K562 (cell line): Measurements from ENCODE around the genes PHF2 and NUTM2F.

DNA sequence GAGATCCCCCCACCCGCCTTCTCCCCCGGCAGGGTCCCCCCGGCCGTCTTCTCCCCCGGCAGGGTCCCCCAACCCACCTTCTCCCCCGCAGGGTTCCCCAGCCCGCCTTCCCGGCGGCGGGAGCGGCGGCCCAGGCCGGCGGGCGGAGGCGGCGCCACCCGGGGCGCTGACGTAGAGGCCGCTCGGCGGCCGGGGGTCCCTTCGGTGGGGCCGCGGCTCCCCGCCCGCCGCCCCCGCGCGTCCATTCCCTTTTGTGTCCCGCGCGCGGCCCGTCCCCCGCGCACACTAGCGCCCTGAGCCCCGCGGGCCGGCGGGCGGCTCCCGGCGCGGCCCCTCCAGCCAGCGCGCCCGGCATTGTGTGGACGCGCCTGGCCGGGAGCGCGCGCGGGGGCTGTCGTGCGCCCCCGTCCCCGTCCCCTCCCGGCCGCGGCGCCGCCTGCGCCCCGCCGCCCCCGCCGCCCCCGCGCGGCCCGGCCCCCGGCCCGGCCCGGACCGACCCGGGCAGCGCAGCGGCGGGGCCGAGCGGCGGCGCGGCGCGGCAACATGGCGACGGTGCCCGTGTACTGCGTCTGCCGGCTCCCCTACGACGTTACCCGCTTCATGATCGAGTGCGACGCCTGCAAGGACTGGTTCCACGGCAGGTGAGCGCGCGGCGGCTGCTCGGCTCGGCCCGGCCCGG, at the start of gene PHF2:
TSS of gene PHF2 (plus strand) at position 354 of the 679 bp plus-strand sequence.
- RAMPAGE, long total RNA = no peak
- RRBS = 2% methylated on average over 48 of the region's 112 CpGs
PRO-cap:
- standard = bidirectional peak, plus-strand start at position 354 of the sequence, minus-strand start at position 360 of the sequence; bidirectional peak, plus-strand start at position 629 of the sequence, minus-strand start at position 571 of the sequence
- CoPRO, capped RNA only, 2 experiments = peak in 2 of 2 experiments; most common plus-strand start position 544 of the sequence (in 2); most common minus-strand start position 168 of the sequence (in 2)
- CoPRO, capped and uncapped RNA, 2 experiments = peak in 2 of 2 experiments; most common plus-strand start position 98 of the sequence (in 1); most common minus-strand start position 287 of the sequence (in 1)
- CoPRO, uncapped RNA only, 2 experiments = no peak in any of the 2 experiments
CAGE:
- cytosol, long polyA plus RNA = start-site peak on the plus strand centred at position 362 of the sequence, 428 bp wide, 36 and 27 reads in 2 replicates
- long polyA plus RNA = no peak
- nucleolus, long total RNA = no peak
- nucleus, long polyA plus RNA = start-site peak on the plus strand centred at position 507 of the sequence, 86 bp wide, 19 and 11 reads in 2 replicates

GRCh38 chr9:93614545-93615181, 38.3 kb downstream of the PHF2 start:
- RAMPAGE, long total RNA = no peak
- RRBS = no CpG with 5 or more reads among the region's 7 CpGs
PRO-cap:
- standard = no peak
- CoPRO, capped RNA only, 2 experiments = no peak in any of the 2 experiments
- CoPRO, capped and uncapped RNA, 2 experiments = no peak in any of the 2 experiments
- CoPRO, uncapped RNA only, 2 experiments = no peak in any of the 2 experiments
CAGE:
- cytosol, long polyA plus RNA = no peak
- long polyA plus RNA = no peak
- nucleolus, long total RNA = no peak
- nucleus, long polyA plus RNA = no peak

- RAMPAGE, long total RNA = no peak
- RRBS = no CpG with 5 or more reads among the region's 10 CpGs
PRO-cap:
- standard = no peak
- CoPRO, capped RNA only, 2 experiments = no peak in any of the 2 experiments
- CoPRO, capped and uncapped RNA, 2 experiments = no peak in any of the 2 experiments
- CoPRO, uncapped RNA only, 2 experiments = no peak in any of the 2 experiments
CAGE:
- cytosol, long polyA plus RNA = no peak
- long polyA plus RNA = no peak
- nucleolus, long total RNA = no peak
- nucleus, long polyA plus RNA = no peak
These were observed 13.8 kb downstream of the PTPDC1 start for GRCh38 chr9:94097726-94098727.

DNA sequence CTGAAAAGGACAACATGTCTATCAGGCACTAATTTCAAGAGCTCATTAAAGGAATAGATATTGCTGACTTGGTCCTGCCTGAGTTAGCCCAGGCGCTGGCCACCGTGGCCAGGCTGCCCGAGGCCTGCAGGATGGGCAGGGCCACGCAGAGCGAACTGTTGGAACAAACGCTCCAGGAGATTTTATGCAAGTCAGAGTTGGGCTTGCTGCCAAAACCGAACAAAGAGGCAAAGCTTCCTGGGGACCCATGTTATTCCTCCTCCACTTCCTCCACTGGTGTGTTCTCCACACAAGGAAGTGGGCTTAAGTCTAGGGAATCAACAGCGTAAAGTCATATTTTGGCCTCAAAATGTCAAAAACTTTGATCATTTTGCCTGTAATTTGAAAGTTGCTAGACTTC, 72.7 kb downstream of the PTPDC1 start:
- RAMPAGE, long total RNA = no peak
- RRBS = no CpG with 5 or more reads among the region's 8 CpGs
PRO-cap:
- standard = bidirectional peak, plus-strand start at position 253 of the sequence, minus-strand start at position 126 of the sequence
- CoPRO, capped RNA only, 2 experiments = peak in 2 of 2 experiments; most common plus-strand start position 253 of the sequence (in 1); most common minus-strand start position 157 of the sequence (in 2)
- CoPRO, capped and uncapped RNA, 2 experiments = peak in 2 of 2 experiments; most common plus-strand start position 264 of the sequence (in 1); most common minus-strand start position 157 of the sequence (in 2)
- CoPRO, uncapped RNA only, 2 experiments = peak in 1 of 2 experiments; most common plus-strand start position 280 of the sequence (in 1); most common minus-strand start position 157 of the sequence (in 1)
CAGE:
- cytosol, long polyA plus RNA = no peak
- long polyA plus RNA = no peak
- nucleolus, long total RNA = no peak
- nucleus, long polyA plus RNA = no peak

- RAMPAGE, long total RNA = no peak
- RRBS = 1% methylated on average over 20 of the region's 93 CpGs
PRO-cap:
- standard = bidirectional peak, plus-strand start at chr9:94166290, minus-strand start at chr9:94165877; bidirectional peak, plus-strand start at chr9:94167023, minus-strand start at chr9:94166675
- CoPRO, capped RNA only, 2 experiments = peak in 2 of 2 experiments; most common plus-strand start chr9:94166258 (in 2); most common minus-strand start chr9:94166670 (in 1)
- CoPRO, capped and uncapped RNA, 2 experiments = peak in 2 of 2 experiments; most common plus-strand start chr9:94166258 (in 2); most common minus-strand start chr9:94166186 (in 1)
- CoPRO, uncapped RNA only, 2 experiments = peak in 2 of 2 experiments; most common plus-strand start chr9:94166109 (in 1); most common minus-strand start chr9:94166474 (in 1)
CAGE:
- cytosol, long polyA plus RNA = no peak
- long polyA plus RNA = no peak
- nucleolus, long total RNA = no peak
- nucleus, long polyA plus RNA = no peak
These were observed 81.9 kb downstream of the PTPDC1 start for GRCh38 chr9:94166068-94166698.

GRCh38 chr9:94328495-94329046, at the start of gene NUTM2F:
Gene NUTM2F (minus strand): TSS chr9:94328644.
- RAMPAGE, long total RNA = no peak
- RRBS = no CpG with 5 or more reads among the region's 5 CpGs
PRO-cap:
- standard = no peak
- CoPRO, capped RNA only, 2 experiments = no peak in any of the 2 experiments
- CoPRO, capped and uncapped RNA, 2 experiments = no peak in any of the 2 experiments
- CoPRO, uncapped RNA only, 2 experiments = no peak in any of the 2 experiments
CAGE:
- cytosol, long polyA plus RNA = no peak
- long polyA plus RNA = no peak
- nucleolus, long total RNA = no peak
- nucleus, long polyA plus RNA = no peak

GRCh38 chr9:94375054-94375753, 835 bp downstream of the MFSD14B start:
- RAMPAGE, long total RNA = no peak
- RRBS = no CpG with 5 or more reads among the region's 24 CpGs
PRO-cap:
- standard = bidirectional peak, plus-strand start at chr9:94375446, minus-strand start at chr9:94375297
- CoPRO, capped RNA only, 2 experiments = no peak in any of the 2 experiments
- CoPRO, capped and uncapped RNA, 2 experiments = no peak in any of the 2 experiments
- CoPRO, uncapped RNA only, 2 experiments = no peak in any of the 2 experiments
CAGE:
- cytosol, long polyA plus RNA = no peak
- long polyA plus RNA = no peak
- nucleolus, long total RNA = no peak
- nucleus, long polyA plus RNA = no peak

GRCh38 chr9:94464588-94465176, 90.3 kb downstream of the MFSD14B start:
- RAMPAGE, long total RNA = no peak
- RRBS = no CpG with 5 or more reads among the region's 4 CpGs
PRO-cap:
- standard = no peak
- CoPRO, capped RNA only, 2 experiments = no peak in any of the 2 experiments
- CoPRO, capped and uncapped RNA, 2 experiments = no peak in any of the 2 experiments
- CoPRO, uncapped RNA only, 2 experiments = peak in 2 of 2 experiments; most common plus-strand start chr9:94464599 (in 1)
CAGE:
- cytosol, long polyA plus RNA = no peak
- long polyA plus RNA = no peak
- nucleolus, long total RNA = no peak
- nucleus, long polyA plus RNA = no peak

- RAMPAGE, long total RNA = no peak
- RRBS = no CpG with 5 or more reads among the region's 15 CpGs
PRO-cap:
- standard = no peak
- CoPRO, capped RNA only, 2 experiments = no peak in any of the 2 experiments
- CoPRO, capped and uncapped RNA, 2 experiments = no peak in any of the 2 experiments
- CoPRO, uncapped RNA only, 2 experiments = no peak in any of the 2 experiments
CAGE:
- cytosol, long polyA plus RNA = no peak
- long polyA plus RNA = no peak
- nucleolus, long total RNA = no peak
- nucleus, long polyA plus RNA = no peak
These were observed 28.3 kb upstream of the FBP1 start for GRCh38 chr9:94667463-94668105.

- RAMPAGE, long total RNA = no peak
- RRBS = no CpG with 5 or more reads among the region's 6 CpGs
PRO-cap:
- standard = no peak
- CoPRO, capped RNA only, 2 experiments = no peak in any of the 2 experiments
- CoPRO, capped and uncapped RNA, 2 experiments = no peak in any of the 2 experiments
- CoPRO, uncapped RNA only, 2 experiments = no peak in any of the 2 experiments
CAGE:
- cytosol, long polyA plus RNA = no peak
- long polyA plus RNA = no peak
- nucleolus, long total RNA = no peak
- nucleus, long polyA plus RNA = no peak
These were observed 107.3 kb downstream of the AOPEP start for GRCh38 chr9:94833609-94834291.

GRCh38 chr9:94865844-94866576, 139.5 kb downstream of the AOPEP start:
- RAMPAGE, long total RNA = no peak
- RRBS = no CpG with 5 or more reads among the region's 9 CpGs
PRO-cap:
- standard = no peak
- CoPRO, capped RNA only, 2 experiments = no peak in any of the 2 experiments
- CoPRO, capped and uncapped RNA, 2 experiments = no peak in any of the 2 experiments
- CoPRO, uncapped RNA only, 2 experiments = no peak in any of the 2 experiments
CAGE:
- cytosol, long polyA plus RNA = no peak
- long polyA plus RNA = no peak
- nucleolus, long total RNA = no peak
- nucleus, long polyA plus RNA = no peak

GRCh38 chr9:94873387-94873663, 146.8 kb downstream of the AOPEP start:
- RAMPAGE, long total RNA = no peak
PRO-cap:
- standard = no peak
- CoPRO, capped RNA only, 2 experiments = no peak in any of the 2 experiments
- CoPRO, capped and uncapped RNA, 2 experiments = no peak in any of the 2 experiments
- CoPRO, uncapped RNA only, 2 experiments = no peak in any of the 2 experiments
CAGE:
- cytosol, long polyA plus RNA = no peak
- long polyA plus RNA = no peak
- nucleolus, long total RNA = no peak
- nucleus, long polyA plus RNA = no peak

GRCh38 chr9:94882789-94883323, 156.4 kb downstream of the AOPEP start:
- RAMPAGE, long total RNA = no peak
- RRBS = no CpG with 5 or more reads among the region's 7 CpGs
PRO-cap:
- standard = no peak
- CoPRO, capped RNA only, 2 experiments = no peak in any of the 2 experiments
- CoPRO, capped and uncapped RNA, 2 experiments = no peak in any of the 2 experiments
- CoPRO, uncapped RNA only, 2 experiments = no peak in any of the 2 experiments
CAGE:
- cytosol, long polyA plus RNA = no peak
- long polyA plus RNA = no peak
- nucleolus, long total RNA = no peak
- nucleus, long polyA plus RNA = no peak

- RAMPAGE, long total RNA = no peak
- RRBS = no CpG with 5 or more reads among the region's 7 CpGs
PRO-cap:
- standard = no peak
- CoPRO, capped RNA only, 2 experiments = no peak in any of the 2 experiments
- CoPRO, capped and uncapped RNA, 2 experiments = no peak in any of the 2 experiments
- CoPRO, uncapped RNA only, 2 experiments = no peak in any of the 2 experiments
CAGE:
- cytosol, long polyA plus RNA = no peak
- long polyA plus RNA = no peak
- nucleolus, long total RNA = no peak
- nucleus, long polyA plus RNA = no peak
These were observed 174.1 kb downstream of the AOPEP start for GRCh38 chr9:94900486-94901190.

DNA sequence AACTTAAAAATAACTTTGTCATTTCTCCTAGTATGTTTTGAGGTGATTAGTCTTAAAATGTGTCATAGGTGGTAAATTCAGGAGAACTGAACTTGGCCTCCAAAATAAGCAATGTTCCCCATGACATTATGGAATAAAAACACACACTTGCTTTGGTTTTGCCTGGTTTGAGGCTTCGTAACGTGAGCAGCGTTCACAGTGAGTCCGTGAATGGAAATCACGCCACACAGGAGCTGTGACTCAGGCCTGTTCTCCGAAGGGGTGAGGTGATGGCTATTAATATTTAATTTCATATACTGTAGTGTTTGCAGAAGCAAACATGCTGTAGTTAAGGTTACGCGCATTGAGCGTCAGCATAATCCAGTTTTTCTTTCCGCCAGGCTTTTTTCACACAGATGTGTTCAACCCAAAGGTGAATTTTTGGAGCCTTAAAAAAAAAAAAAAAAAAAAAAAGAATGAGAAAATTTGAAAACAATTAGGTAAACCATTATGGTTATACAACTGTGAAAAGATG, 182.5 kb downstream of the AOPEP start:
- RAMPAGE, long total RNA = no peak
- RRBS = no CpG with 5 or more reads among the region's 10 CpGs
PRO-cap:
- standard = no peak
- CoPRO, capped RNA only, 2 experiments = no peak in any of the 2 experiments
- CoPRO, capped and uncapped RNA, 2 experiments = no peak in any of the 2 experiments
- CoPRO, uncapped RNA only, 2 experiments = no peak in any of the 2 experiments
CAGE:
- cytosol, long polyA plus RNA = no peak
- long polyA plus RNA = no peak
- nucleolus, long total RNA = no peak
- nucleus, long polyA plus RNA = no peak

DNA sequence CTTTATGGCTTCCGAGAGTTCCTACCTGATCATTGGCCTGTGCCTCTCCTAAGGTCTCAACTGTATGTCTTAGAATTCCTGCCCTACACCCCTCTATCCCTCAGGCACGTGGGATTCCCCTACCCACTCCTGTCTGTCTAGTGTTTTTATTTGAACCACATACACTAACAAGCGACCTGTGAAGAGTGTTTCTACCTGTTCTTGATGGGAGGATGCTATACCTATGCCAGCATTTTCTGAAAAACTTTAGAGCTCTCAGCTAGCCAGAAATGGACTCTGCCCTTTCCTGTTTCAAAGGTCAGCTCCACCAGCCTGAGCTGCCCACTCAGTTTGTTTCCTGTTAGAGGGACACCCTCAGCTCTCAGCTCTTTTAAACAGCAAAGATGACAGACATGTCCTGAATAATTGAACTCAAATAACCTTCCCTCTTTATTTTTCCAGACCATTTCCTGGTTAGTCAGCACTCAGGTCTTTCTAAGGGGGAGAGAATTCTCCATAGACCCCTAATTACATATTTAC, 214.8 kb downstream of the AOPEP start:
- RAMPAGE, long total RNA = no peak
- RRBS = no CpG with 5 or more reads among the region's 3 CpGs
PRO-cap:
- standard = no peak
- CoPRO, capped RNA only, 2 experiments = no peak in any of the 2 experiments
- CoPRO, capped and uncapped RNA, 2 experiments = no peak in any of the 2 experiments
- CoPRO, uncapped RNA only, 2 experiments = no peak in any of the 2 experiments
CAGE:
- cytosol, long polyA plus RNA = no peak
- long polyA plus RNA = no peak
- nucleolus, long total RNA = no peak
- nucleus, long polyA plus RNA = no peak

- RAMPAGE, long total RNA = no peak
- RRBS = no CpG with 5 or more reads among the region's 7 CpGs
PRO-cap:
- standard = no peak
- CoPRO, capped RNA only, 2 experiments = no peak in any of the 2 experiments
- CoPRO, capped and uncapped RNA, 2 experiments = no peak in any of the 2 experiments
- CoPRO, uncapped RNA only, 2 experiments = no peak in any of the 2 experiments
CAGE:
- cytosol, long polyA plus RNA = no peak
- long polyA plus RNA = no peak
- nucleolus, long total RNA = no peak
- nucleus, long polyA plus RNA = no peak
These were observed 223.8 kb downstream of the AOPEP start for GRCh38 chr9:94950110-94950845.

DNA sequence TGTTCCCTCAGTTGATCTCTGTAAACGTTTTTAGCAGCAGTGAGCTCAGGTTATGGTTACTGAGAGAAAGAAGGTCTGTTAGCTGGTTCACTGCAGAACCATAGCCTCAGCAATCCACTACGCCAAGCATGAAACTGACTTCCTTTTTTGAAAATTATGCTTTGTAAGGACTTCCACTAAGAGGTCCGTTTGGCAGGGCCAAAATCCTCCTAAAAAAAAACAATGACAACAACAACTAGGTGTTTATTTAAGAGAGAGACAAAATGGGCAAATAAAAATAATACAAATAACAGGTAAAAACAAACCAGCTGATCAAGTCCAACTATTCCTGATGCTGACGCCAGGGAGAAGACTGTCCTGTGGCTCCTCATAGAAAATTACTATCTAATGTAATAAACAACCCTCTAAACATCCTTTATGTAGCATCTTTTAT, 273.4 kb downstream of the AOPEP start:
- RAMPAGE, long total RNA = no peak
- RRBS = no CpG with 5 or more reads among the region's 4 CpGs
PRO-cap:
- standard = no peak
- CoPRO, capped RNA only, 2 experiments = no peak in any of the 2 experiments
- CoPRO, capped and uncapped RNA, 2 experiments = no peak in any of the 2 experiments
- CoPRO, uncapped RNA only, 2 experiments = no peak in any of the 2 experiments
CAGE:
- cytosol, long polyA plus RNA = no peak
- long polyA plus RNA = no peak
- nucleolus, long total RNA = no peak
- nucleus, long polyA plus RNA = no peak